Camera-type eye (tissue), 1 donor: ENCODE measurements around the gene PRIMPOL.

GRCh38 chr4:184346581-184347209 is 127.7 kb downstream of the IRF2 start:
- RAMPAGE, long total RNA, result no peak

DNA sequence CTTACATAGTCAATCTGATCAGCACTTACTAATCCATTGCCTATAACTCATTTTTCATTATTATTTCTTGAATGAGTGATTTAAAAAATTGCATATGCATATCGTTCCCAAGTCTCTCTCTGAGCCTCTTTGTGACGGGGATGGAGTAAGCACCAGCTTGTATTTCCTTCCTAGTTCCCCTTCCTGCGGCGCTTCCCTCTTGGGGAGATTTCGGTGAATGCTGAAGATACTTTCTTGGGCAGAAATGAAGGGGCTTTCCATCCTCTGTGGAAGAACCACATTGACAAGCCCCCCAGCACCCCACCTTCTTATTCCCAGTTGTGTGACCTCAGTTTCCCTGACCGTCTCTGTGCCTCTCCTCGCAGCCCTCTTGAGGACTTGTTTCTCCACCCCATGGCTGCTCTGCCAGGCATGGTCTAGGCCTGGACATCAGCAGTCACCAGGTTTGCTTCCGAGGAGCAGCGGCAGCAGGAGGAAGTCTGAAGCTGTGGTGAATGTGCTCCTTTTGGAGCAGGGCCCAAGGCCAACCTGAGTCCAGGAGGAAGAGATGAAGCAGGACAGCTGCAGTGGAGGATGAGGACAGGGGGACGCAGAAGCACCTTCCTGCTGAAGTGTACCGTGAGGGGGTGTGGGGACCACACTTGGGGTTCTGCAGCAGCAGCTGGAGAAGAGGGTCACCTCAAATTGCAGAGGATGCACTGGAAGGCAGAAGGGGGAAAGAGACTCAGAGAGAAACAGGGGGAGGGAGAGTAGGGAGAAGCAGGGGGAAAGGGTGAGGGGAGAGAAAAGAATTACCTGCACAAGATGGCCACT is 124.8 kb downstream of the IRF2 start:
- RAMPAGE, long total RNA, result no peak

DNA sequence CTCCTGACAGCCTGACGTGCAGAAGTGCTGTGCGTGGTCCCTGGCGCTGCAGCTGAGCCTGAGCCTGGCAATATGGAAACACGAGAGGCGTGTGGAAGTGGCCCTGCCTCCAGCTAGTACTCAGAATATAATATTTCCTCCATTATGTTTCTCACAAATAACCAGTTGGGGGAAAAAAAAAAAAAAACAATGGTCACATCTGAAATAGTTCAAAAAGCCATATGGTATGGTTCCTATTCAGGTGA is 42.7 kb downstream of the IRF2 start:
- RAMPAGE, long total RNA, result no peak

GRCh38 chr4:184448647-184449608 is 25.4 kb downstream of the IRF2 start:
- RAMPAGE, long total RNA, result no peak

DNA sequence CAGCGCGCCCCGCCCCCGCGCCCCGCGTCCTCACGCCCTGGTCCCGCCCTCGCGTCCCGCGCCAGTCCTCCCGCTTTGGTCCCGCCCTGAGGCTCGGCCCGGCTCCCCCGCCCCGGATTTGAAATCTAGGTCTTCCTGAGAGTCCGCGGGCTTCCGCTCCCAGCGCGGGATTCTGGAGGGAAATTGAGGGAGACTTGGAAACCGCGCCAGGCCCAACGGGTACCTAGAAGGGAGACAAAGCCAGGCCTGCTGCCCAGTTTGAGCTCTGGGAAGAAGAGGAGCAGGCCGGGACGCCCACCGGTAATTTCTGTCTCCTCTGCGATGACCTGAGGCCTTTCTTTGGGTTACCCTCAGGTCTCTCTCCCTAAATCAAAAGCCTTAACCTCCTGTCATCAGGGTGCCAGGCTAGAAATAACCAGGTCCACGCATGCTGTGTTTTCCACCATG is at the start of gene PRIMPOL:
TSS of gene PRIMPOL (plus strand) at position 130 of the 447 bp plus-strand sequence.
- RAMPAGE, long total RNA, result no peak

GRCh38 chr4:184764771-184765073 is 30.8 kb upstream of the CENPU start:
- RAMPAGE, long total RNA, result no peak

DNA sequence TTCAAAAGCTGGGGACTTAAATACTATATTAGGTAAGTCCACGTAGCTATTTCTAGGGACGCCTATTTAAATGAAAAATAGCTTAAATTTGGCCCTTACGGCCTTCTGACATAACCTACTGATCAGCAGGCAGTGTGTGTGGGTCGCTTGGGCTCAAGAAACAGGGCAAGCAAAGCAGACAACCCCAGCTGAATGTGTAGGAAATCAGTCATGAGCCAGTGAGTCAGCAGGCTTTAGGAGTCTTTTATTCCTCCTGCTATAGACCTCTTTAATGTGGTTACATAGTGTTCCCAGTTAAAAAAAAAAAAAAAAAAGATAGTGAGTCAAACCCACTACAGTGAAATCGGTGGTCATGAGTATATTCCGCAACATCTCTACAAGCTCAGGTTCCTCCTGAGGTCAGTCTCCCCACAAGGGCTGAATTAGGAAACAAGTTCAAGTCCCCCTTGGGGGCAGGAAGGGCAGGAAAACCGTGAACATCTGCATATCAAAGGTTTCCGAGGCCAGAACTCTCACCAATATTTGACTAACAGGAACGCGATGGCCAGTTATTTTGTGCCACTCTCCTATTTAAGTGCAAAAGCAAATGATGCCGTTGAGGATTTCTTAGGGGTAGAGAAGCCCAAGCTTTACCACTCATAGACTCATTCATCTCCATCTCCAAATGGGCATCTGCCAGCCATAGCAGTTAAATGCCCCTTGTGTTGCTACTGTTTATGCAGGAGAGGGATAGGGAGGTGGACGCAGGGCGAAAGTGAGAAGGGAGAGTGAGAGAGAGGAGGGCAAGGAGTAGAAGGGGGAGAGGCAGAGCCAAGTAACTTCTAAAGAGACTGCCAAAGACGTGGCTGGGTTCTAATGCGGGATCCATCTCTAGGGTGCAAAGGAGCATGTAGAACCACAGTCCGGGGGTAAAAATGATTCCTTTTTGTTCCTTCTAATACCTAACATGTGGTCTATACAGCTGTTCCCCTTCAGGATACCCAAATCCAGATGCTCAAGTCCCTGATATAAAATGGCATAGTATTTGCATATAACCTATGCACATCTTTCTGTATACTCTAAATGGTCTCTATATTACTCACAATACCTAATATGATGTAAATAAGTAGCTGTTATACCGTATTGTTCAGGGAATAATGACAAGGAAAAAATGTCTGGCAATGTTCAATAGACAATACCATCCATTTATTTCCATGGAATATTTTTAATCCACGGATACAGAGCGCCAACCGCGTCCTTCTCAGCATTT is 32.4 kb downstream of the ACSL1 start:
- RAMPAGE, long total RNA, result no peak

DNA sequence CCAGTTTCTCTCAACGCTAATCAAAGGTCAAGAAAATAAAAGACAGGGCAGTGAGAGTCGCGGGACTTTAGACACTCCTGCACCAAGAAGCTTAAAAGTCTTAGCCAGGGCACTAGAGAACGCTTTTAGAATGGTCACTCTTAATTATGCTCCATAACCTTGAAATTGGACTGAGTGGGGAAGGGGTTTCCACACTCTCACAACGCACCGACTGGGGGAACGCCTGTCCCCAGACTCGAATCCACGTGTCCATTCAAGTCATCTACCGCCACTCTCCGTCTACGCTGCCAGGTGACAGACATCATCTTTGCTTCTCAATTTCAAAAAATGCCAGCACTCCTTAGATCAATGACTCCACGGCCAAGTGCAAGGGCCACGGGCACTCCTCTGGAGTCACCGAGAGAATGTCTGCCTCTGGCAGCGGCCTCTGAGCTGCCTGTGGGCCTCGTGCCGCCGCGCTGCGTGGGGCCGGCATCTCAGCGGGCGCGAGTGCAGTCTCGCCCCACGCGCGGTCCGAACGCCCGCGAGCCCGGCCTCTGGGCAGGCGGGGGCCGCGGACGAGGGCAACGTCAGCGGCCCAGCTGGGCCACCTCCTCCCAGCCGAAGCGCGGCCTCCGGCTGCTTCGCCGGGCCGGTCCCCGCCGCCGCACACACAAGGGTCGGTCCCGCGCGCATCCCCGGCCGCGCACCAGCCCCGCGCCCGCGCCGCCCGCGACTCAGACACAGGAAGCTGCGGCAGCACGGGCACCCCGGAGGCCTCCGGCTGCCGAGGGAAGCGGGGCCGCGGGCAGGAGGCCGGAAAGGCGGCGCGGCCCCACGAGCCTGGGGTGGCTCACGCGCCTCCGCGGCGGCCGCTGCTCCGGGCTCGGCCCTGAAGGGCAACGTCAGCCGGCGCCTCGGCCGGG is 558 bp downstream of the ACSL1 start:
- RAMPAGE, long total RNA, result no peak

DNA sequence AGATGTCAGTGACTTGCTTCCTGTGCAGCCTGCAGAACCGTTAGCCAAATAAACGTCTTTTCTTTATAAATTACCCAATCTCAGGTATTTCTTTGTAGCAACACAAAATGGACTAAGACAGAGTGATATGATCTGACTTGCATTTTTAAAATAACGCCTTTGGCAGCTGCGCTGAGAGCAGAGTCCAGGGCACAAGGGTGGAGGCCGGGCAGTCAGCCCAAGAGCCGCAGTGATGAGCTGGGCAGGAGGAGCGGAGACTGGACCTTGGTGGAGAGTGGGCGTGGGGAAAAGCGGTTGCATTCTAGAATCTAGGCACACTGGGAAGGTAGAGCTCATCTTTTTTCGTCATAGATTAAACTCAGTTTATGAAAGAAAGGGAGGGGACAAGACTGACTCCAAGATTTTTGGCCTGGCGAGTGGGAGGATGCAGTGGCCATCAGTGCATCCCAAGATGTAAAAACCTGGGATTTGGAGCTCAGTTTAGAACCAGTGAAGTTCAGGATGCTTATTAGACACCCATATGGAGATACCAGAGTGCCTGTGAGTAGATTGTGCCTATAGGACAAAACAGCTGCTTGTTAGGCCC is 56.6 kb upstream of the ACSL1 start:
- RAMPAGE, long total RNA, result no peak

GRCh38 chr4:184894238-184894737 is 68.5 kb upstream of the ACSL1 start:
- RAMPAGE, long total RNA, result no peak

- RAMPAGE, long total RNA, result no peak
Observed at GRCh38 chr4:185142910-185143084, 269 bp upstream of the SLC25A4 start.

GRCh38 chr4:185204669-185205111 is 890 bp upstream of the CFAP97 start:
- RAMPAGE, long total RNA, result no peak

GRCh38 chr4:185504349-185505326 is 30.7 kb downstream of the PDLIM3 start:
- RAMPAGE, long total RNA, result no peak

- RAMPAGE, long total RNA, result no peak
Observed at GRCh38 chr4:185534466-185535316, 616 bp downstream of the PDLIM3 start.

- RAMPAGE, long total RNA, result no peak
Observed at GRCh38 chr4:185566621-185567855, 31.7 kb upstream of the PDLIM3 start.

DNA sequence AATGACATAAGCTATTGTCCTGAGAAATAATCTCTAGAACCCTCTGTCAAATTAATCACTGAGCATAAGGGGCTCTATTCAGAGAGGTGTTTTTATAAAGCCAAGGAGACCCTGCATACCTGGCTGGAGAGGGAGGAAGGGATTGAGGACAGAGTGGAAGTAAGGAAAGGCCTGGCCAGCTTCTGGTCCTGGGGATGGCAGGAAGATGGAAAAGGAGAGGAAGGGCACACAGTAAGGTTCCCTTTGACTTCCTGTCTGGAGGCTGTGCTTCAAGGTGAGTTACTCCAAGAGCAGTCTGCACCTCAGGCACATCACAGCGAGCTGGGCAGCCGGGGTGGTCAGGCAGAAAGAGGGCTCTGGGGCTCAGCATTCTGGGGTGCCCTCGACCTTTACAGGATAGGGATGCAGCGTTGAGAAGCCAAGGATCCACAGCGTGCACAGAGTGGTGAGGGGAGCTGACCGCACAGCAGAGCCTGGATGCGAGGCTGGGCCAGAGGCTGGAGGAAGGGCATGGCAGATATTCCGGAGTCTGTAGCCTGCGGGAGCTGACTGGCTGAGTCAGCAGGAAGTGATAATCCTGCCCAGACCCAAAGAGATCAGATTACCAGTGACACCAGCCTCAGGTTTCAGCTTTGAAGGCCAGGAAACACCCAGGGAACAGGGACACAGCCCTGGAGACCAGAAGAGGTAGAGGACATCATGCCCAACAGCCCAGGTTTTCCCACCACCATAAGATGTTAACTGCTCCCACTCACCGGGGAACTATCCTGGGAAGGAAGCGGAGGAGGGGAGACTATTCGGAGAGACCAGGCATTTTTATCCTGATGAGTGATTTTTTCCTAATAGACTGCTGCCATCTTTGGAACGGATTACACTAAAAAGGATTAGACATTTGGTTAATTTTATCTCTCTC is 38.4 kb upstream of the PDLIM3 start:
- RAMPAGE, long total RNA, result no peak

- RAMPAGE, long total RNA, result no peak
Observed at GRCh38 chr4:185576484-185577213, 41.3 kb upstream of the PDLIM3 start.

DNA sequence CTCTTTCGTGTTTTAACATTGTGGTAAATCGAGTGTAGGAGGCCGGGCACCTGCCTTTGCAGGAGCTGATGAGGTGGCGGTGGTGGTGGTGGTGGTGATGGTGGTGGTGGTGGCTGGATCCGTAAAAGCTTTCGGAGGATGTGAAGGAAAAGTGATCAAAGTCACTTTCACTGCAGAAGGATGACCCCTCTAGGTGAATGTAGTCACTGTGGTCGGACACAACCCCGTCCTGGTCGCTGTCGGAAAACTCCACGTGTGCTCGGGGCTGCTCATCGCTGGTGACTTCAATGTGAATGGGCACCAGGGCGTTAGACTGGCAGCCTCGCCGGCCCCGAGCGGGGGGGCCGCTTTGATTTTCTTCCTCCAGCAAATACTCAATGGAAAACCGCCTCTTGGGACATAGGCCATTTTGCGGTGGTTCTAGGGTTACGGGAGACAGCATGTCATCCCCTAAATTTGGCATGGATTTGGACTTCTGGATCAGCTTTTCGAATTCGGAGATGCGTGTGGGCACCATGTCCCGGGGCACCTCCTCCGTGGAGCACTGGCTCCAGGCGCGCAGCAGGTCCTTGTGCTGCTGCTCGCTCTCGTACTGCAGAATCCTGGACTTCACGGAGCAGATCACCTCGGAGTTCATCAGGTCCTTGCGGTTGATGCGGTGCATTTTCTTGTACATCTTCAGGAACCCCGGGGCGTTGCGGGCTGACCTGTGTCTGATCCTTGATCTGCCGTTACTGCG is 88.2 kb upstream of the PDLIM3 start:
- RAMPAGE, long total RNA, result no peak

DNA sequence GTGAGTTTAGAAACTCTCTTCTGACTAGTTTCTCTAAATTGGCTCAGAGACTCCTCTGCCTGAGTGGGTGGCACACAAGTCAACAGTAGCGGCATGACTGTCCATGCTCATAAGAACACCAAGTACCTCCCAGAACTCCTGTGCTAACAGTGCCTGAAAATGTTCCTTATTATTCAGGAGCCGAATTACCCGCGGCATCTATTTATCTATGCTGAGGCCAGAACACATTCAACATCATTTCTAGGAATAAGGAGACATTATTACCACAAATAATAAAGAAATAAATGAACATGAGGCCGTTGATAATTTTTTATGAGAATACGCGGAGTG is 116.2 kb downstream of the SORBS2 start:
- RAMPAGE, long total RNA, result no peak

- RAMPAGE, long total RNA, result no peak
Observed at GRCh38 chr4:185723093-185723938, 88.7 kb downstream of the SORBS2 start.